Skin of body (tissue), 2 donors: ENCODE measurements around the gene MEGF9.

DNA sequence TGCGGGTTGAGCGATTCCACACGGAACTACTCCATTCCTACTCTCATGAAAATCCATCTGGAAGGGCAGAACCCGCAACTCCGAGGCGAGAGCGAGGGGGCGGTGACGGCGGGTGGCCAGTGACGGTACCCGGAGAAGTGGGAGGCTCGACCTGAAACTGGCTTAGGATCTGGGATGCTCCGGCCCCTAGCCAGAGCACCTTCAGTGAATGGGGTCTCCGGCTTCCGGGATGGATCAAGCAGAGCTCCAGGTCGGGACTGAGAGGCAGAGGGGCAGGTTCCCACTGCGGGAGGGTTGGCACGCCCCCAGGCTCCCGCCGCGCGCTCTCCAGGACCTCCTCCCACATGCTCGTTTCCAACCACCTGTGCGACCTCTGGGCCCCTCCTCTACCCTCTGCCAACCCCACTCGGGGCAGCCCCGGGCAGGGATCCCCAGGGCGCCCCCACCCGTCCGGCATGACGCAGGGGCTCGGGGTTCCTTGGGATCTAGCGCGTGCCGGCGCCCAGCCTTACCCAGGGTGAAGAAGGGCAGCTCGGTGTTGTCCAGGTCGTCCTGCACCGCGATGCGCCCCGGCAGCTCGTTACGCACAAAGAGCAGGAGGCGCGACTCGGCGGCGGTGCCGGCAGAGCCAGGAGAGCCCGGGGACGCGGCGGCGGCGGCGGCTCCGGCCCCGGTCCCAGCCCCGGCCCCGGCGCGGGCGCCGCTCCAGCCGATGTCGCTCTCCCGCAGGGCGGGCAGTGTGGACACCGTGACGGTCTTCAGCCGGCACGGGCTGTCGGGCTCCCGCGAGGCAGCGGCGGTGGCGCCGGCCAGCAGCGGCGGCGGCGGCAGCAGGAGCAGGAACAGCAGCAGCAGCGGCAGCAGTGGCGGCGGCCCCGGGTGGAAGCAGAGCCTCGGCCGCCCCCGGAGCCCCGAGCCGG lies 612 bp downstream of the ASTN2 start:
- RAMPAGE, long total RNA = no peak

- RAMPAGE, long total RNA = no peak
Measured at GRCh38 chr9:117720438-117721054, 16.3 kb downstream of the TLR4 start.

DNA sequence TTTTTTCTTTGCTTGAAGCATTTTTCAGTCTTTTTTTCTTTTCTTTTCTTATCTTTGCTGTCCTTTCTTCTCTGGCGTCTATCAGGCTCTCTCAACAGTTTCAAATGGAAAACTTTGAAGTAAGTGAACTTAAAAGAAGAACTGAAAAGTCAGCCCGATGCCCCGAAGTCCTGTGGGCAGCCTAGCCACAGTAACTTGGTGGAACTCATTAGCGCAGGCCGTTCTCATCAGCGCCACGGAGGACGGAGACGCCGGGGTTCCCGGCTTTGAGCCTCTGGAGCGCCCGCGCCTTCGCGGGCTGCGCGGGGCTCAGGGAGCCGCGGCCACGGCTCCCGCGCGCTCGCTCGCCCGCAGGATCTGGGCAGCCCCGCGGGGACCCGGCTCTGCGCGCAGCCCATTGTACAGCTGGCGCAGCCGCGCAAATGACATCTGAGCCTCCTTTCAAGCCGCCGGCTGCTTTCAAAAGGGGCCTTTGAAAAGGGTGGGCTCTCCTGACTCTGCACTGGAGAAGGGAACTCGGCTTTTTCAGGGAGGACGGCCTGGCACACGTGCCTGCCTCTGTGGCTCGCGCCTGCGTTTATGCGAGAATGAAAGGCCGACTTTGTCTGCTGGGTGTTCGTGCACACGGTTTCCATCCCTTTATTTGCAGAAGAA lies 40.7 kb downstream of the TLR4 start:
- RAMPAGE, long total RNA = no peak

DNA sequence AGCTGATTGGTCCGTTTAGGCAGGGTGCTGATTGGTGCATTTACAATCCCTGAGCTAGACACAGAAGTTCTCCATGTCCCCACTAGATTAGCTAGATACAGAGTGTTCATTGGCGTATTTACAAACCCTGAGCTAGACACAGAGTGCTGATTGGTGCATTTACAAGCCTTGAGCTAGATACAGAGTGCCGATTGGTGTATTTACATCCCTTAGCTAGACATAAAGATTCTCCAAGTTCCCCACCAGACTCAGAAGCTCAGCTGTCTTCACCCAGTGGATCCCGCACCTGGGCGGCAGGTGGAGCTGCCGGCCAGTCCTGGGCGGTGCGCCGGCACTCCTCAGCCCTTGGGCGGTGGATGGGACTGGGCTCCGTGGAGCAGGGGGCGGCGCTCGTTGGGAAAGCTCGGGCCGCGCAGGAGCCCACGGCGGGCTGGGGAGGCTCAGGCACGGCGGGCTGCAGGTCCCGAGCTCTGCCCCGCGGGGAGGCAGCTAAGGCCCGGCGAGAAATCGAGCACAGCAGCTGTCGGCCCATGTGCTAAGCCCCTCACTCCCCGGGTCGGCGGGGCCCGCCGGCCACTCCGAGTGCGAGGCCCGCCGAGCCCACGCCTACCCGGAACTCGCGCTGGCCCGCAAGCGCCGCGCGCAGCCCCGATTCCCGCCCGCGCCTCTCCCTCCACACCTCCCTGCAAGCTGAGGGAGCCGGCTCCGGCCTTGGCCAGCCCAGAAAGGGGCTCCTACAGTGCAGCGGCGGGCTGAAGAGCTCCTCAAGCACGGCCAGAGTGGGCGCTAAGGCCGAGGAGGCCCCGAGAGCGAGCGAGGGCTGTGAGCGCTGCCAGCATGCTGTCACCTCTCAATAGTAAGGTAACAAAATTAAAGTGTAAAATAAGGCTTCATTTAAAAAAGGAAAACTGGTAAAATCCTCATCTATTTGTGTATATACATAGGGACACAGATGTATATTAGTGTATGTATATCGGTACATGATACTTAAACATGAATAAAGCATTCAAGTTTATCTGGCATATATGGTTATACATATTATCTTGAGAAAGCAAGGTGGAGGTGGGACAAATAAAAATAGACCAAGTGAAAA lies 560.0 kb downstream of the BRINP1 start:
- RAMPAGE, long total RNA = no peak

DNA sequence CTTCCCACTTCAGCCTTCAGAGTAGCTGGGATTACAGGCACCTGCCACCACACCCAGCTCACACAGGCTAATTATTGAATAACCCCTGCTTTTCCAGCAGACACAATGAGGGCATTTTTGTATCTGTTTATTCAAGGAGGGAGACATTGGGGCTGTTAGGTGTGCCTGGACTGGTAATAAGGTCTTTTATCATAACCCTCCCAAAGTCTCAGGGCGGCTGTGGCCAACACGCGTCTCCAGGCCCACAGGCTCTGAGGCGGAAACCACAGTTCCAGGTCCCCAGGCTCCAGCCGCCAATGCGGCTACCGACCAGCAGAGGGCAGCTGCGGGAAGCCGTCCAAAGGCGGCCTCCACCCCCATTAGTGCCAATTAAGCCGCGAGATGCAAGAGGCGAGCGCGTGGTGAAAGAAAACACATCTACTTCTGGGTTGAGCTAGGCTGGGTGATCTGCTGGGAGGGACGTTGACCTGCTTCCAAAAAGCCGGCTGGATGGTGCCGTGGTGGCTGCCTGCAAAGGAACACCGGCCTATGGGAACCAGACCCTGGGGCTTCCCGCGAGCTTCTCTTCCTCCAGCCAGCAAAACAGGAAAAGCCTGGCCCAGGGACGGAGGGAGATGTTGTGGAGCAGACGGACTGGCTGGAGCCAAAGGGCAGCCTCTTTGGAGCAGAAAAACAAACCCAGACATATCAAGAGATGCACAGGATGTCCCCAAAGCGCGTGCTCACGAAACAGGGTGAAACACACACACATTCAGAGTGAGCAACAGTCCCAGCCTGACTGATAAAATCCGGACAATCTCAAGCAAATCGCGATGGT lies 186.9 kb upstream of the BRINP1 start:
- RAMPAGE, long total RNA = no peak

DNA sequence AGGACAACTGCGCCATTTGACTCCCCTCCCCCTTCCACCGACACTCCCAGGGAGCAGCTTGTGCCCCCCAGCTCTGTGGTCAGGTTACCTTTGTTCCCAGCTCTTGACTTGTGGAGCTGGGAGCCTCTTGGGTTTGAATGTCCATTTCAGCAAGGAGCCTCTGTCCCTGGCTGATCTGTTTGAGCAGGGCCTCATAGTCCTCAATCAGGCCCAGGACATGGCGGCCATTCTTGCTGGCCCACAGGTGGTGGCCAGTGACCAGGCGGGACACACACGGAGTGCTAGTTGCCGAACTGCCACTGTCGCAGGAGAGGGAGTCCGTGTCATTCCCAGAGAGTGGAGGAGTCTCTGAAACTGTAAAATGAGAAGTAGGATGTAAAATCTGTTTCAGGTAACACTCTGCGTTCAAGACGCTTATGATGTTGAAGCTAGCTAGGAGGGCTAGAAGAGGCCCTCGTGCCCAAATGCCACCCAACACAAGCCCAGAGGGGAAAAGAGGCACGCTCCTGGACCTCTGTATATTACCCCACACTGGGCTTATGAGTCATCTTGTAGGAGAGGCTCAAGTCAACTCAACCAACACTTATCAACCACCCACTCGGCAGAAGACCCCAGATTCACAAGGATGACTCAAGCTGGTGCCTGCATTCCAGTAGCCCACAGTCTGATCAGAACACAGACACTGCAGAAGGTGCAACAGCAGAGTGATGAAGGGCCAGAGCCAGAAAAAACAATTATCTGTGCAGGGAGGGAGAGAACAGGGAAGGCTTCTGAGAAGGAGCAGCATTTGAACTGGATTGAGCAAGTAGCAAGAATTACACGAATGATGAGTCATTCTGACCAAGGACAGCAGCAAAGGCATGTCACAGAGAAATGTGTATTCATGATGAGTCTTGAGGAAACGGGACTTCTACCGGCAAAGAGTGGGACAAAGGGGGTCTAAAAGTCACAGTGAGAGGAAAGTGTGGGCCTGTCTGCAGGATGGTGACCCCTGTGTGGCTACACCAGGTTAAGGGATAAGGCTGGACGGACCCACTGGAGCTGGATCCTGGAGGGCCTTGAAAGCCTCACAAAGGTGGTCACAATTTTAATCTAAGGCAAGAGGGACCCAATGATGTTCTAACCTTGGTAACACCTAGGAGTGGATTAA lies 176.9 kb downstream of the CDK5RAP2 start:
- RAMPAGE, long total RNA = no peak

DNA sequence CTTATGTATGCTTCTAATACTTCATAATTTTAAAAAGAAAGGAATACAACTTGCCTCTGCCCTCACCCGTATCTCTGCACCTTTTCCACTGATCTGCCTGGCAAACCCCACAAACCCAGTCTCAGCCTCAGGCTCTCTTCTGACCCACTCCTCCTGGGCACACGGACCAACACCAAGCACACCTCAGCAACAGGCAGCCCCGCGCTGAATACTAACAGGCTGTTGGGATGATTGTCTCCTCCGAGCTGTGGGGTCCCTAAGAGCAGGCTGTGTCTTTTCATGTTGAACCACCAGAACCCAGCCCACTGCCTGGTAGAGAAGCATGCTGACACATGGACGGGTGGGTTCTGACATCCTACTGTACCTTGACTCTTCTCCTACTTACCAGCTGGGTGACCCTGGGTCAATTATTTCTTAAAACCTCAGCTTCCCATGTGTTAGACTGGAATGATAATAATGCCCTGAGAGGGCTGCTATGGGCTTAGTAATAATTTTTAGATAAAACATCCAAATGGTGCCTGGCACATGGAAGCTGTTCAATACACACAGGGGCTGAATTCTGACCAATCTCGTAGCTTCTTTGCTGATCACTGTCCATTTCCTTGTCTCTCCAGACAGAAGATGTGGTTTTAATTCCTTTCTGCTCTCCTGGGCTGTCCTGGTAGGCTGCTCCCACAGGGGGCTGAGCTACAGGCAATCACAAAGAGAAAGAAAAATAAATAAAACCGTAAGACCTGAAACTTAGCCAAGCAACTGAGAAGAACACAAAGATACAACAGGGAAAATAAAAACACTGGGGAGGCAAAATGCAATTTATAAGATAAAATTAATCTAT lies 136.7 kb downstream of the CDK5RAP2 start:
- RAMPAGE, long total RNA = no peak

DNA sequence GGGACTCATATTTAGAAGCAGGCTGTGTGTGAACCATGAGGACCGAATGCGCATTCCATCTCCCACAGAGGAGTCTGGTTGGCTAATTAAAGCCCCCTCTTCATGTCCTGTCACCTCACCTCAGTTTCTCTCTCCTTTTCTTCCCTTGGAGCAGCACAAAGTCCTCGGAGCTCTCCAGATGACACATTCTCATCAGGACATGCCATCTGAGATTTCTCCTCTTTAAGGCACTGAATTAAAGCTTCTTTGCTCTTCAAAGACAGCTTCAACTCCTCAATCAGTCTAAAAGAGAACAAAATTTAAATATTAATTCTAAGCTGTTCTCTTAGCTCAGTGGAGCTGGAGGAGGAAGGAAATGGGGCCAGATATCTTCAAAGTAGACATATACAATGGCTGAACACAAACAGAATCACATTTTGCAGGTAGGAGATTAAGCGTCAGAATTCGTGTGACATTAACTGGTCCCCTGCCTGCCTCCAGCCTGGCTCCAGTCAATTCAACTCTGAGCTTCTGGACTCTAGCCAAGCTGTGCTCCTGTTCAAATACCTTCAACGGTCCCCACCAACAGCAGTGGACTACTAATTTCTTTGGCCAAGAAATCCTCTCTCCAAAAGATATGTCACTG lies 50.0 kb downstream of the CDK5RAP2 start:
- RAMPAGE, long total RNA = no peak

GRCh38 chr9:120714141-120715111 lies at the start of gene MEGF9:
Gene MEGF9, minus strand, starts transcription at chr9:120714470.
- RAMPAGE, long total RNA = no peak

GRCh38 chr9:120868941-120870023 lies 7.7 kb downstream of the PHF19 start:
- RAMPAGE, long total RNA = no peak

GRCh38 chr9:120893449-120893940 lies 16.5 kb upstream of the PHF19 start:
- RAMPAGE, long total RNA = no peak

- RAMPAGE, long total RNA = no peak
Measured at GRCh38 chr9:120928137-120929247, 1.9 kb upstream of the TRAF1 start.

DNA sequence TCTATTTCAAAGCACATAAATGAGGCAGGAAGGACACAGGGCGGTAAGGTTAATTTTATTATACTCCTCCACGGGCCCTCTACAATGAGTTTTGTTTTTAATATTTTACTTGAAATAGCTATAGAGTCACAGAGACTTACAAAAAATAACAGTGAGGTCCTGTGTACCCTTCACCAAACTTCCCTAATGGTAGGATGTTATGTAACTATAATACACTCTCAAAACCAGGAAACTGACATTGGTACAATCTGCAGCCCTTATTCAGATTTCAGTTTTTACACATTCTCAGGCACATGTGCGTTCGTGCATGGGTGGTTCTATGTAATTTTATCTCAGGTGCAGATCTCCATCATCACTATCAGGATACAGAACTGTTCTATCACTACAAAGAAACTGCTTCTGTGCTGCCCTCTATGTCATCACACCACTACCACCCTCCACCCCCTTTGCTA lies 16.5 kb downstream of the RAB14 start:
- RAMPAGE, long total RNA = no peak

DNA sequence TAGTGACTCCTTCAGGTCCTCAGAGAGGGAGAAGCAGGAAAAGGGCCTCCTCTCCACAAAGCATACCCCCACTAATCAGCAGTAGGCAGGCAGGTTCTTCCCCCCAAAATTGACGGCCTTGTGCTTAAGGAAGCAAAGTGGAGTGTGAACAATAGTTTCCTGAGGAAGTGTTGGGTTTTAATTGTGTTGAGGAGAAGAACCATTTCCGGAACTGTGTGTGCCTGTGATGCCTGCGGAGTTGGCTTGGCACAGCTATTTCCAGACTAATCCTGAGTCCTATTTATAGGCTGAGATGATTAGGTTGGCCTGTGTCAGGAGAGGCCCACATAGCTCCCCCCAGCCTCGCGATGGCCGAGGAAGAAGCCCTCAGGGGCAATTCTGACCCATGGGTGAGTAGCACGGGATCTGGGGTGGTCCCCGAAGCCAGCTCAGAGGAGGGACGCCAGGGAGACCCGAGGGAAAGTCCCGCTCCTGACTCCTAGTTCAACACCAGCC lies 17.9 kb downstream of the GSN start:
- RAMPAGE, long total RNA = no peak

DNA sequence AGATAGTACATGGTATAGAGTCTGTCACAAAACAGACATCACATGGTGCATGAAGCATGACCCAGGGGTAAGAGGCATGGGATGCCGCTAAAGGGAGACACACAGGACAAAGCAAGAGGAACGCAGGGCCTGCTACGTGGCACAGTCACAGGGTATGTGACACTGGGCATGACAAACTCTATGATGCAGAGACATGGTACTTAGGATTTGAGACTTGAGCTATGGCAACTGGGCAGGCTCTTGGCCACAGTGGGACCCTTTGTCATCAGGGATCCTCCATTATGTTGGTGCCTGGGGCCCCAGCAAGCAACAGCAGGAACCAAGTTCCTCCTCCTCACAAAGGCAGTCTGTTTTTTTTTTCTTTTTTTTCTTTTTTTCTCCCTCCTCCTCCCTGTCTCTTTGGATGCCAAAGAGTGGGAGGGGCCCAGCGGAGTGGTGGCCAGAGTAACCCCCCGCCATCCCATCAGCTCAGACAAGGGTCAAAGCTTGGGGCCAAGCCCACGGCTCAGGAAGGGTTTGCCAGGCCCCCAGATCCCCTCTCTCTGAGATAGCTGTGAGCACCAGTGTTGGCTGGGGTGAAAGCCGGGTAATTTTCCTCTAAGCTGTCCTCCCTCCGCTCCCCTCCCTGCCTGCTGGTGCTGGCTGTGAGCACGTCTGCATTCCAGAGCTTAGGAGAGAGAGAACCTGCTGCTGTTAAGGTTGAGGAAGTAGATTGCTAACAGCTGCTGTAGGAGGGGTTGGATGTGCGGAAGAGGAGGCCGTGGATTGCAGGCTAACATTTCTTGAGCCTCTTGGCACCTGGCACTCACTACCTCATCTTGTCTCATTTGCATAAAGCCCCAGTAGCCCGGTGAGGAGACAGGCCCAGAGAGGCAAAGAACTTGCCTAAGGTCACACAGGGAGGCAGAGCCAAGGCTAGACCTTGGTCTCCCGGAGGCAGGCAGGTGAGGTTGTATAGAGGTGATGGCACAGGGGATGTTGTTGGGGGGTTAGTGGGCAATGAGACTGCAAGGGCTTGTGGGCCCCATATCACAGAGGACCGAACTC lies 21.2 kb downstream of the GSN start:
- RAMPAGE, long total RNA = no peak

DNA sequence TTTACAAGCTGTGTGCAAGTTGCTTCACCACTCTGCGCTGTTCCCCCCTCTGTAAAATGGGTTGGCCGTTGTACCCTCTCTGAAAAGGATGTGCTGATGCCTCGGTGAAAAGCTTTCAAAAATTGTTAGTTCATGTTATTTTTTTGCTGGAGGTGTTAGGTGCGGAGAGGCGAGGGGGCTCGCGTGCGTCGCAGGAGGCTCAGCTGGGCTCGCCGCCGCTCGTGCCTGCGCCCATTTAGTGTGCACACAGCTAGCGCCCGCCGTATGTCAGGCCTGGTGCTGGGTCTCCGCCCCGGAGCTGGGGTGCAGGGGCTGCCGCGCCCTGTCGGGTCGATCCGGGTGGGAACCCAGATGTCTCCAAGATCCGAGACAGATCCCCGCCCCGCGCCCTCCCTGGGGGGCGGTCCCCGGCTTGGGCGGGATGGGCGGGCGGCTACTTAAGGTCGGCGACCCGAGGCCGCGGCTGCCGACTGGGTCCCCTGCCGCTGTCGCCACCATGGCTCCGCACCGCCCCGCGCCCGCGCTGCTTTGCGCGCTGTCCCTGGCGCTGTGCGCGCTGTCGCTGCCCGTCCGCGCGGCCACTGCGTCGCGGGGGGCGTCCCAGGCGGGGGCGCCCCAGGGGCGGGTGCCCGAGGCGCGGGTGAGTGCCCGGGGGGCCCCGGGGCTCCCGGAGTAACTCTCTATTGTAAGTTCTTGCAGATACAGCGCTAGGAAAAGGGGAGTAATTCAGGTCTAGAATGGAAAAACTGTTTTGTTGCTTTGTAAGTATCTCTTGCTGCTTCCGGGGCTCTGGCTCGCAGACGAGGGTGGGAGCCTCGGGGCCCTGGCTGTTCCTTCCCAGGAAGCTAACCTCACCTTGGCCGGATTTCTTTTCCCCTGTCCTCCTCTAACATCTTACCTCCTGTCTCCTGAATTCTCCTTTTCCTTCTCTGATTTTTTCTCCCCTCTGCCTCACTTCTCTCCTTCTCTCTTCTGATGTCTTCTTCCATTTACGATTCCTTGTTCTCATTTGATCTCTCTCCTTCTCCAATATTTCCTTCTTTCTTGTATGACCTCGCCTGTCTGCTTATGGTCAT lies 31.7 kb downstream of the GSN start:
- RAMPAGE, long total RNA = no peak

- RAMPAGE, long total RNA = no peak
Measured at GRCh38 chr9:121372291-121372937, 2.4 kb upstream of the STOM start.

GRCh38 chr9:121720073-121720906 lies 68.9 kb downstream of the DAB2IP start:
- RAMPAGE, long total RNA = no peak

DNA sequence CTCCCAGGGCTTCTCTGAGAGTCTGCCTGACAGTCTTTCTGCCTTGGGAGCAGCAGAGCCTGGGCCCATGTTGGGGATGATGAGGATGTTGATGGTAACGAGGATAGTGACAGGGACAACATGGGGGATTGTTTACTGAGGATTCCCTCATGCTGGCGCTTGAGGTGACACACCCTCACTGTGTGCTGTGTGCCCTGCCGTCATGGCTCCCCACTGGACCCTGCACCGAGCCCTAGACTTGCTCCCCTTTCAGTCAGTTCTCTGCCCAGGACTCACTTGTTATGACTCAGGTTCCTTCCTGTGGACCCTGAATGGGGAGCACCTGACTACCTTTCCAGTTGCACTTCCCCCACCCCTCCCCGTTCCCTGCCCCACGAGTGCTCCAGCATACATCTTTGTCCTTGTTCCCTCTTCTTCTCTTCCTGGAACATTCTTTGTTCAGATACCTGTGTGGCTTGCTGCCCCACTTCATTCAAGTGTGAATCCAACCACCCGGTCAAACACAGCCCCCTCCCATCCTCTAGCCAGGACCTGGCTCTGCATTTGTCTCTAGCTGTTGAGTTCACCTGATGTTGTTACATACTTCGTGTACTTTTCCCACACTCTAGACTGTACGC lies 72.6 kb downstream of the DAB2IP start:
- RAMPAGE, long total RNA = no peak

DNA sequence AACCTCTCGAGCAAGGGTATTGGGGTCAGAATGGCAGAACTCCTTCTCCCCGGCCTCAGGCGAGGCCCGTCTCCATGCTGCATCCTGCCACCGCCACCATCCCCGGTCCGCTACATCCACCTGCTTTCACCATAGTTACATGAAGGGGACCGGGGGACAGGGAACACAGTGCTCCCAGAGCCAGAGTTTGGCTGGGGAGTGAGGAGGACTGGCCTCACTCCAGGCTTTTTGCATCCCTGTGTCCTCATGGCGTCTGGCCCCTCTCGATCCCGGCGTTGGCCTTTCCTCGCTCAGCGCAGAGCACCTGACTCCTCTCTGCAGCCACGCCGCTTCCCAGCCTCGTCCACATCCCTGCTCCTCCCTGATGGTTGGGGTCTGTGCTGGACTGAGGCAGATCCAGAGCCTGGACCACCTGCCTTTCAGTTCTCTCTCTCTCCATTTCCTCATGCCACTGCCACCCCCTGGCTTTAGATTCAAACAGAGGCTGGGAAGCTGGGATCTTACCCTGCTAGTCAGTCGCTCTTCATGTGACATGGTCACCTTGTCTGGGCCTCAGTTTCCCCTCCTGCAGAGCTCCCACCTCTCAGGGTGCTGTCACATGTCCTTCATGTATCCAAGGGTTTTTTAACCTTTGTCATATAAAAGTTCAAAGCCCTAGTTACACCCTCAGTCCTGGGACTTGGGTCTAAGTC lies 124.0 kb downstream of the DAB2IP start:
- RAMPAGE, long total RNA = no peak